Pericardium fibroblast (primary cell): Measurements from ENCODE around the gene HDGFL1.

DNA sequence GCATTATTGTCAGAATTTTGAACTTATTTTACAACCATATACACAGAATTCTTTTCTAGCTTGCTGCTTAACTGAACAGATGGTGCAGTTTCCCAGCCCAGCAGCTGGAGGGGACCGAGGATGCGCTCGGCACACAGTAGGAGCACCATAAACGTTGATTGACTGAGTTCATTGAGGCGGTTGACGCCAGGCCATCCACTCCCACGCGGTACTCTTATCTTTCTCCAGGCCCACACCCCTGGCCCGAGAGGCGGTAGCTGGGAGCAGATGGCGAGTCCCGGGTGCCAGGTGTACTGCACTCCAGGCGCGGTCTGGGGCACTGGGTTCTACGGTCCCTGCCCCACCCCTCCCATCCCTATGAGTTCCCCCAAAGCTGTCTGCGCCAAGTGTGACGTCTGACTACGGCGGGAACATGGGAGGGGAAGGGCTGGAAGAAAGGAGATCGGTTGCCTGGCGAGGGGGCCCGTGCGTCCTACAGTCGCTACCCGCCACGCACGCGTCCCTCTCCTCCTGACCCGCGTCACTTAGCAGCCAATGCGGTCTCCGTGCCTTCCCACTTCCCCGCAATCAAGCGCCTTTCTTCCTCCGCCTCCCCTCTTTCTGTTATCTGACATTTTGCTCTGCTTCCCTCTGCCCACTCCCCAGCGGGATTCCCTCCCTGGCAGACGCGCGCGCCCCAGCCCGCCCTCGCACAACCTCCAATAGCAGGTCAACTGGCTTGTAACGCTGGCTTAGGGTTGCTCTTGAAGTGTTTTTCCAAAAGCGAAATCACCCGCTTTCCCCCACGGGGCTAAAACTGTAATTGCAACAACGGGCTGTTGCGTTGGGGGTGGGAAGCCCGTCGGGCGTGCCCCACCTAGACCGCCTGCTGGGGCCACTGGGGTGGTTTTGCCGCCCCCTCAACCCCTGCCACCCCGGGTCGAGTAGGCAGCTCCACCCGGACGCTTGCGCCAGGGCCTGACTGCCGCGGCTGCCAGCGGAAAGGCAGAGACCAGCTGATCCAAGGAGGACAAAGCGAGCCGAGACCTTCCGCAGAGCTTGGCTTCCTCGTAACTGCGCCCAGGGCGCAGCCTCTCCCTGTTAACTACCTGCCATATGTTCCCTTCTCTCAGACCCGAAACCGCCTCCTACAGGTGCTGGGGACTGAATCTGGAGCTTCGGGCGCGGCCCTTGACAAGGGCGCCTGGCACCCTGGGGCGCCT, 6.3 kb upstream of the SOX4 start:
- RAMPAGE, long total RNA = no peak

GRCh38 chr6:21808144-21808488, 214.6 kb downstream of the SOX4 start:
- RAMPAGE, long total RNA = no peak

DNA sequence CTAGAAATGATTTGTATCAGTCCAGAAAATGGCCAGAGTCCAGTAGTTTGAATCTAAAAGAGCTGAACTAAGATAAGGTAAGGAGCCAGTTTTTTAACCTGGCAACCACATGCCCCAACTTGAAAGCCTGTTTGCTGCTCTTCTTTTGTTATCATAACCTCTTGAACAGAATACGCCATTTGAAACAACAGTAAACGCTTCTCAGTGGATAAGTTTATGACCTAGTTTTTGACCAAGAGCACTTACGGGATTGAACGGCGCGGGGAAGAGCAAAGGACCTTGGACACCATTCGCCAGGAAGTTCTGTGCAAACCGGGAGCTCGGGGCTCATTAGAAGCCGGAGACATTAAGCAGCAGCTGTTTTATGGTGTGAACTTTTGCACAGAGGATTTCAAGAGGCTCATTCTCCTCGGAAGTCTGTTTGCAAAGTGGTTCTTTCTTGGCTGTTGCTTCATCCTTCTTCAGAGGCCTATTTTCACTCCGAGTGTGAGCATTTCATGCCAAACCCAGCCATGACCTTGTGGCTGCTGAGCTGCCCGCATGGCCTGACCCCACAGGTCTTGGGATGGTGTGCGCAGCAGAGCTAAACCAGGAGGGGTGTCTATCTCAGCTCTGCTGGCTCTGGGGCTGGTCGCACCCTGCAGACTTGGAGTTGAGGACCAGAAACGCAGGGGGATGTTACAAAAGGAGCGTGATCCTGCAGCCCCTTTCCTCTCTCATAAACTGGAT, 215.2 kb downstream of the SOX4 start:
- RAMPAGE, long total RNA = no peak

- RAMPAGE, long total RNA = no peak
Measured at GRCh38 chr6:21921924-21922487, 328.5 kb downstream of the SOX4 start.

DNA sequence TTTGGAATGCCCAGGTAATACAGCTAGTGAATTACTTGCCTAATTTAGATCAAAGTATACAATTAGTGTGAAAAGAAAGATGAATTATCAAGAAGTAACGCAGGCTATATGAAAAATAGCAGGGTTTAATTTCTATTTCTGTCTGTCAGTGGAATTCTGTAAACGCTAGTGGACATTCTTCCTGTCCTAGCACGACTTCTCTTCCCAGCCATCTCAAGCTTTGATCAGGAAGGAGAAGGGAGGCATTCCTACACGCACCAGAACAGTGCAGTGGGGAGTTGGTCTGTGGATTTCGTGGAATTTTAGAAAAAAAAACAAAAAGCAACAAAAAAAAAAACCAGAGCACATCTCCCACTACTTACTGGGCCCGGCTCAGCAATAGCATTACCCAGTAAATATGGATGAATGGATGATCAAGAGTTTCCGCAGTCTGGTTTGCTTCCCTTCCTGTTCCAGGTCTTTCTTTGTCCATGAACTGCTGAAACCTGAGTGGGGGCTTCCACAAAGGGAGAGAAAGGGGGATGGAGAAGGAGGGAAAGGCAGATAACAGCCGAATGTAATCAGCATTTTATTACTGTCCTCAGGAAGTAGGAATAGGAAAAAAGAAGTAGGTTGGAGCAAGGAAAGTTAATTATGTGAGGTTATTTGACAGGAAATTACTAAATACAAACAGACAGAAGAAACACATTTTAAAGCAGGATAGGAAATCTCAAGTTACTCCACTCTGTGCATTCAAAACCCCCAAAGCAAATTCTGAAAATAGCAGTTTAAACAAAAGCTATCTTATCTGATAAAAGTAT, 349.1 kb downstream of the PRL start:
- RAMPAGE, long total RNA = no peak

- RAMPAGE, long total RNA = no peak
Measured at GRCh38 chr6:21997521-21998394, 299.1 kb downstream of the PRL start.

GRCh38 chr6:22145872-22146439, 150.9 kb downstream of the PRL start:
- RAMPAGE, long total RNA = no peak

- RAMPAGE, long total RNA = no peak
Measured at GRCh38 chr6:22569141-22570360, at the start of gene HDGFL1. Gene HDGFL1, plus strand, starts transcription at chr6:22569566.

- RAMPAGE, long total RNA = no peak
Measured at GRCh38 chr6:22709798-22710154, 140.4 kb downstream of the HDGFL1 start.

- RAMPAGE, long total RNA = no peak
Measured at GRCh38 chr6:24359760-24360578, 2.1 kb upstream of the DCDC2 start.

- RAMPAGE, long total RNA = no peak
Measured at GRCh38 chr6:24495191-24496012, 633 bp downstream of the ALDH5A1 start.

GRCh38 chr6:24527721-24528496, 33.1 kb downstream of the ALDH5A1 start:
- RAMPAGE, long total RNA = no peak

DNA sequence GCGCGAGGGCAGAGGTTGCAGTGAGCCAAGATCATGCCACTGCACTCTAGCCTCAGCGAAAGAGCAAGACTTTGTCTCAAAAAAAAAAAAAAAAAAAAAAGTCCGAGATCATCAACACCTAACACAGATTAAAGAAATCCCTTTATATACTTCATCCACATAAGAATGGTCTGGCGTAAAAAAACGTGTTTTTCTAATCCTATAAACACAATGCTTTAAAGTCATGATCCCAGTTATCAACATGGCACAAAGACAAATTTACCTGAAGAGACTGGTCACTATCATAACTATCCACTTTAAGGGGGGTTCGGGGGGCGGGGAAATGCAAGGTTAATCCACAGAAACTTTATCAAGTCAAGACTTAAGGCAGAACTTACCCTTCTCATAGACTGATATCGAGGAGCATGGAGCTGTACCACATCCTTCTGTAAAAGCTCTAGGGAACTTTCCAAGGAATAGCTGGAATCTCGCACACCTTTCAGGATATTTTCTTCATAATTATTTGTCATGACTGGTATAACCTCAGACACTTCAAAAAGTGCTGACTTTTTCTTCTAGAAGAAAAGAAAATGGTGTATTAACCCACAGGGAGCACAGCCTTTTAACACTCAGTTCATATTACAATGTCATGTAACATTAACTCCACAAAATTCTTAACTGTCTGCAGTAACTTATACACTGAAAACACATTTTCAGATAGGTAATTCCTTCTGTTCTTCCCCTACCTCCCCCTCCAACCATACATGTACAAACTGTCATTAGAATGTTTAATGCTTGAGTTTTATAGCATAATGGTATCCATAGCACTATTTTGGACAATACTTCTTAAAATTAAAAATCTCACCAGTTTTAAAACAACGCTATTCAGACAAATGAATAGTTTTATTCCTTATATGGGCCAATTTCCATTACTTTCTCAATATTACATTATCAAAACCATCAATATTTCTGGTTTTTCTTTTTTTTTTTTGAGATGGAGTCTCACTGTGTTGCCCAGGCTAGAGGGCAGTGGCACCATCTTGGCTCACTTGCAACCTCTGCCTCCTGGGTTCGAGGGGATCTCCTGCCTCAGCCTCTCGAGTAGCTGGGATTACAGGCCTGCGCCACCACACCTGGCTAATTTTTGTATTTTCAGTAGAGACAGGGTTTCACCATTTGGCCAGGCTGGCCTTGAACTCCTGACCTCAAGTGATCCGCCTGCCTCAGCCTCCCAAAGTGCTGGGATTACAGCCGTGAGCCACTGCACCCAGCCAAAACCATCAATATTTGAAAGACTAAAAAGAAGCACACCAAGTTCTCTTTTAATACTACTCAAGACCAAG, 2.7 kb downstream of the C6orf62 start:
- RAMPAGE, long total RNA = no peak

DNA sequence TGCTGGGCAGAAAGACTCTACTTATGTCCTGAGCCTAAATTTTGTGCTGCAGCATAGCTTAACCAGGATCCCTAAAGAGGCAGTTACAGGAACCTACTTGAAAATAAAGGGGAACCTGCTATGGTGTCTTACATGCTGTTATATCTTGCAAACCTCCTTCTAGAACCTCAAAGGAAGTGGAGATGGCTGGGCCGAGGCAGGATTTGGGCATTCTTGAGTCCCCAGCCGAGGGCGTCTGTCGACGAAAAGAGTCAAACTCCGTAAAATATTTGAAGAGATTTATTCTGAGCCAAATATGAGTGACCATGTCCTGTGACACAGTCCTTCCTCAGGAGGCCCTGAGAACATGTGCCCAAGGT, 17.1 kb upstream of the GMNN start:
- RAMPAGE, long total RNA = no peak

DNA sequence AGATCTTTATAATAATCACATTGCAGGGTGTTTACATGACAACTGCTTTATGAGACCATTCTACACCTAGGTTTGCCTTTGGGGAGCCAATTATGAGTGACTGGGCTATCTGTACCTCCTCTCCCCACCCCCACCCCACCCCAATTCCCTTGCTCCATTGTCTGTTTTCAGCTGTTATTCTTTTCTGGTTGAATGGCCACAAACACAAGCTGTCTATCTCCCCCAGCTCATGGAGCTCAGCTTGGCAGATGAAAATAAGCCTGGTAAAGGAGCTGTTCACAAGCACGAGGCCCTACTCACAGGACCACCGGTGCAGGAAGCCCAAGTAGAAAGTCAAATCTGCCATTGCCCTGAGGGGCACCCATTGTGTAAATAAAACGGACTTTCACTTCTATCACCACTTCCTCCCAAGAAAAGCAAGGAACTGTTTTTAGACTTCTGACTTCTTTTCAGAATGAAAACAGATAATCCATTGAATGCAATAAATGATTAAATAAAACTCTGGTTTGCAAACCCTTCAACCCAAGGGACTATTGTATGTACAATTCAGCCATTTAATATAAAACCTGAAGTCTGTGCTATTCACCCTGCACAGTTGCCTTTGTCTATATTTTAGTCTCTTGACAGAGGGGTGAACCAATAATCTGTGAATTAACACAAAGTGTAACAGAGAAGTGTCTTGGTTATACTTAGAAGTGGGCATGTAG, 27.8 kb downstream of the RIPOR2 start:
- RAMPAGE, long total RNA = no peak

- RAMPAGE, long total RNA = no peak
Measured at GRCh38 chr6:24951719-24952656, 16.2 kb upstream of the RIPOR2 start.

GRCh38 chr6:25088300-25088902, 152.6 kb upstream of the RIPOR2 start:
- RAMPAGE, long total RNA = no peak

DNA sequence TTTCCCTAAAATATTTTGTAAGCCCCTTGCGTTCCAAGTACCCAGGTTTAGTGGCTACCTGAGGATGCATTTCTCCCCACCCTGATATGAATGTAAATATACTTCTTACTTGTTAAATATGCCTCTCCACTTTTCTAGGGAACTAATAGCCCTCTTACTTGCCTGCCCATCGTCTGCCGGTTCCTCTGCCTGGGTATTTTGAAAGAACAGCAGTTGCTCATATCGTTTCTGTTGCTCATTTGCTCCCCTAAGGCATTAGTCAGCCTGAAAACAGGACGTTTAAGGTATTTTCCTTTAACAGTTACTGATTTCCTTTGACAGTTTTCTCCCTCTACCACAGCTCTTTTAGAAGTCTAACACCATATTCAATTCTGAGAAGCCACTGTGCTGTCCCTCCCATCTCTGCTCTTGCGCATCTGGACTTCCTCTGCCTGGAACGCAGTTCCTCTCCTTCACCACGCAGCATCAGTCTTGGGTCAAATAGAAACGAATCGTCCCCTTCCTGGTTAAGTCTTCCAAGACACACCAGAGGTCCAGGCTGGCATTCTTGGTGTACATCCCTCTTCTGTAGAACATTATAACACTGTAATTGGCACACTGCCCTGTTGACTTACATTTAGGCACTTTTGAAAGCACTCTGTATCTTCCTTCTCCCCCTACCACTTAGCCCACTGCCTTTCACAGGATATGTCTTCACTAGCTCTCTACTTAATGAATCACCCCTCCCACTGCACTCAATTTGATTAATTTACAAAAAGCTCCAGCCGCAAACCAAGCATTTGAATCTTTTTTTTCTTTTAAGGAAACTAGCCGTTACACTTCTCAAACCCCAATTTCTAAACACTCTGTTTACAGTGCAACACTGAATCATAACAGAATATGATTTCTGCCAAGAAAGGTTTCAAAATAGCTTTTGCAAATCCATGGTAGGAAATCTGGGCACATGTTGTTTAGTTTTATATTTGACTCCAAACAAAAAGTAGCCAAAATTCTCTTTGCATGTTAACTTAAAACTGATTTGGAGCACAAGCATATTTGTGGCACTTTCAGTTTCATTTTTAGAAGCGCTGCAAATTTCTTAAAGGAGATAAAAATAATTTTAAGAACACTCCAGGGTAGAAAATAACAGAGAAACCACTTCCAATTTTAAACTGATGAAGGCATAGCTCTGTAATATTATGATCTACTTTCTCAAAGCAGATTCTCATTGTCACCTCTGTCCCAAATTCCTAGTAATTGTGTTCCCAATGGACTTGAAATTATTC, 140.8 kb upstream of the CARMIL1 start:
- RAMPAGE, long total RNA = start-site peak on the minus strand centred at position 426 of the sequence, 106 bp wide, 26 and 40 reads in 2 replicates

DNA sequence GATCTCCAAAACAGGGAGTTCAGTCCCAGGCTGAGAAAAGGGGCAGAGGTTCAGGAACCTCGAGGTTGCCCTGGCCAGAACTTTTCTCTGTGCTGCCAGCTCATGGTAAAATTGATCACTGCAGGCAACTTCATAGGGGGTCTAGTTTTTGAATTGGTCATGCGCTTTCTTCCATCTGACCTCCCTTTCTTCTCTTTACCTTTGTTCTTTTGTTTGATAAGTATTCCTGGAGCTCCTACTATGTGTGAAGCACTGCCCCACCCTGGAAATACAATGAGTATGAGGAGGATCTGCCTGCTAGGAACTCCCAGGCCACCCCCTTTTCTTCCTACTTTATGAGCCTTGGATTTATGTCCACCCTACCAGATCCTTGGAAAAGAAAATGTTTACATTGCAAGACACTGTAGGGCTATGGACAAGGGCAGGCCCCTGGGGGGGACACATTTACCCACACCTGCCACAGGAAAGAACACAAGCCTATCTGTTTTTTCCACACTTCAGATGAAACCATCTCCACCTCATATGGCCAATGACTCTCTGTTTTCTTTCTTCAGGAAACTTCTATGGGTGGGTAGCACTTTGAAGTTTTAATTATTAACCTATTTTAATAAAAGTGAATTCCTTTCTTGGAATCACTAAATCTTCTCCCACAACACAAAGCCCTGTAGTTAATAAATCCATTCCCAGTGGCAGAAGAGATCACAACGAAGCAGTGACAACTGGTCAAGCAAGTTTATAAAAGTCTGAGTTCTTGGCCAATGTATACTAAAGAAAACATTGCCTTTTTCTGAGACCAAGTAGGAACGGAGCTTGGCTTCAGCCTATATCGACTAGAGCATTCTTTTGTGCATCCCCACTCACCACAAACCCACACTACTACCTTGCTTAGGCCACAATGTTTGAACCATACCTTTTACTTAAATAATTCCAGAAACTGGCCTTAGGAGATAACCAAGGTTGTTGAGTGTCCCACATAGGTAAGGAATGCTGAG, 125.2 kb upstream of the CARMIL1 start:
- RAMPAGE, long total RNA = no peak

DNA sequence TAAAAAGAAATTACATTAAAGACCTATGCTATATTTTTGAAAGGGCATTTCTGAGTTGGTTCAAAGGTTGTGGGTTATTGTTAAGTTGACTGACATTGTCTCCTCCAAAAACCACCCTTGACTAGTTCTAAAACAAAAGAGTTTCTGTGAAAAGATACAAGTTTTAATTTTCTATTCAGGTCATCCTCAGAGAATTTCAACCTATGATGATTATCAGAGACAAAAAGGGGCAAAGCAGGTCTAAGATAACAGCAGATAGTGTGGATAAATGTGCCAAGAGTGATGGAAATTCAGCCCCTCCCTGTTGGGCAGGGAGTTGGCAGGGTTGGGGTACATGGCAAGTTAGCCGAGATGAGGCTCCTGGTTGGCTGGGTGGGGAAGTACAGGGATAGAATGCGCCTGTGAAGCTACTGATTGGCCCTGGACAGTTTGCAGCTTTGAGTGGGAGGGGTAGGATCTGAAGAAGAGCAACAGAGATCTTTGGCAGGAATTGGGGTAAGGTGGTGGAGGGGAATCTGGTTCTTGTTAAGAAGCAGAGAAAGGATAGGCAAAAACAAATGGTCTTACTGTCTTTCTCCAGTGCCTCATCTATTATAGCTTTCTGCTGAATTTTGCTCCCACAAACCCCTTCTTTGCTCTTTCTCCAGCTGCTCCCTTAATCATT, 86.7 kb upstream of the CARMIL1 start:
- RAMPAGE, long total RNA = no peak